Non-pigmented ciliary epithelial cell (primary cell): ENCODE measurements around a stretch of chr14.

DNA sequence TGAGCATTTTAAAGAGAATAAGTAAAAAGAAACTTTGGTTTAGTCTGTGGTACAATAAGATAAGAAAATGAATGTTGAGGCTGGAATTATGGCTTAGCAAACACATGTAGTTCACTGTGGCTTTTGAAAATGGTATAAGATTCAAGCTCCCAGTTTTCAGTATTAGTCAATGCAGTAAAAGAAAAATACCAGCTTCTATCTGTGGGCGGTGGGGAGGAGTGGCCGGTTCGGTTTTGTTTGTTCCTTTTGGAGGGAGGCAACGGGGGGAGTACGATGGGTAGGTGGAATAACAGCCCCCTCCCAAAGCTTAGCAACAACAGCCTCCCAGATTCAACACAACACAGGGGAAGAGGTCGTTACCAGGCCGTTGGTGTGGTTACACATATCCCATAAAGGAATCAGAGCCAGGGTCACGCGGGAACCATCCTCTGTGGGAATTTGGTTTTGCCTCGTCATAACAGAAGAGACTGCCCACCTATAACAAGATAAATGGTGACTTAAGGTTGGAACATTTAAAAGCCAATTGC lies 68.0 kb downstream of the SETD3 start:
- RRBS, result no CpG with 5 or more reads among the region's 10 CpGs

- RRBS, result no CpG with 5 or more reads among the region's 14 CpGs
These were observed 44.3 kb downstream of the SETD3 start for GRCh38 chr14:99436120-99436900.

- RRBS, result 81% methylated on average over 4 of the region's 40 CpGs
These were observed 29.0 kb downstream of the CCNK start for GRCh38 chr14:99509841-99510984.

- RRBS, result no CpG with 5 or more reads among the region's 20 CpGs
These were observed 32.5 kb downstream of the CCNK start for GRCh38 chr14:99513471-99514250.

DNA sequence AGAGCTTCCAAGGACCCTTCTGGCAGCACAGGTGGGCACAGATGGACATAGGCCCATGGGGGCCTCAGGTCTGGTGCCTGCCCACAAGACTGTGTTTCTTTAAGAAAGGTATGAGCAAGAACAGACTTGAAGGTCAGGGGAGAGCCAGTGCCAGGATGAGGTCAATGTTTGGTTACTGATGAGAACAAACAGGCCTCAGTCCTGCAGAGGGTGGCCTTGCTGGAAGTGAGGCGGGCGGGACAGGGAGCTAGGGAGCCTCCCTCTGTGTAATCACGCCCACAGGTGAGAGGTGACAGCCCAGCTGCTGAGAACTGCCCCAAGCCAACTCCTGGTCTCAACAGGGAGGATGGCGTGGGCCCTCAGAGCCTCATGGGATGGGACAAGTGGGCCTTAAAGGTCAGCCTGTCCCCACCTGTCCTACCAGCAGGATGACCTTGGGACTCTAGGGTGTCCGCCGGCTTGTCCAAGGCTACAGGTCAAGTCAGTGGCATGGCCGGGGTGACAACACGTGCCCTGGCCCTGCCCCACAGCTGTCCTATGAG lies 49.0 kb downstream of the CCDC85C start:
- RRBS, result no CpG with 5 or more reads among the region's 8 CpGs

- RRBS, result no CpG with 5 or more reads among the region's 6 CpGs
These were observed 10.0 kb downstream of the CCDC85C start for GRCh38 chr14:99593931-99594513.

GRCh38 chr14:99730482-99730975 lies 46.4 kb downstream of the CYP46A1 start:
- RRBS, result 3% methylated on average over 9 of the region's 28 CpGs

DNA sequence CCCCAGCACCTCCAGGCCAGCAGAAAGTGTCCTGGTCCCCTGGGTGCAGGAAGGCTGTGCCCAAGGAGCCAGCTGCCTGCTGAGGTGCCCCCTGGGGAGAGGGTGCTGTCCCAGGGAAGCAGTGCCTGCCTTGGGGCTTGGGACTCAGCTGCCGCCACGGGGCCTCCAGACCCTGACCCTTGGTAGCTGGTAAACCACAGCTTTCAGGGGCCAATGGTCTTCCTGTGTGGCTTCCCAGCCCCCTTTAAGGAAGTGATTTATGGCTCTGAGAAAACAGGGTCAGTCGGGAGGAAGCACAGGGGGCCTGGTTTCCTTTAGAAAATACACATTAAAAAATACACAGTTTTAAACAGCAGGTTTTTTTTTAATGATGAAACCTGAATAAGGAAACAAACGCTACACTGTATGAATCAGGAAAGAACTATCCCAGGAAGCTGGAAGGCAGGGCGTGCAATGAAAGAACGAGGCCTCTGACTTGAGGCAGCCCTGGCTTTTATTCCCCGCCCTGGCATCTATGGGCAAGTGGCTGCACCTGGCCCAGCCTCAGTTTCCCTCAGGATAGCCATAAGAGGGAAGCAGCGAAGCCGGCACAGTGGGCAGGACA lies 40.6 kb upstream of the EML1 start:
- RRBS, result no CpG with 5 or more reads among the region's 9 CpGs

GRCh38 chr14:99768149-99768414 lies 25.1 kb upstream of the EML1 start:
- RRBS, result no CpG with 5 or more reads among the region's 7 CpGs

- RRBS, result no CpG with 5 or more reads among the region's 14 CpGs
These were observed 7.6 kb downstream of the EVL start for GRCh38 chr14:100072729-100073365.

DNA sequence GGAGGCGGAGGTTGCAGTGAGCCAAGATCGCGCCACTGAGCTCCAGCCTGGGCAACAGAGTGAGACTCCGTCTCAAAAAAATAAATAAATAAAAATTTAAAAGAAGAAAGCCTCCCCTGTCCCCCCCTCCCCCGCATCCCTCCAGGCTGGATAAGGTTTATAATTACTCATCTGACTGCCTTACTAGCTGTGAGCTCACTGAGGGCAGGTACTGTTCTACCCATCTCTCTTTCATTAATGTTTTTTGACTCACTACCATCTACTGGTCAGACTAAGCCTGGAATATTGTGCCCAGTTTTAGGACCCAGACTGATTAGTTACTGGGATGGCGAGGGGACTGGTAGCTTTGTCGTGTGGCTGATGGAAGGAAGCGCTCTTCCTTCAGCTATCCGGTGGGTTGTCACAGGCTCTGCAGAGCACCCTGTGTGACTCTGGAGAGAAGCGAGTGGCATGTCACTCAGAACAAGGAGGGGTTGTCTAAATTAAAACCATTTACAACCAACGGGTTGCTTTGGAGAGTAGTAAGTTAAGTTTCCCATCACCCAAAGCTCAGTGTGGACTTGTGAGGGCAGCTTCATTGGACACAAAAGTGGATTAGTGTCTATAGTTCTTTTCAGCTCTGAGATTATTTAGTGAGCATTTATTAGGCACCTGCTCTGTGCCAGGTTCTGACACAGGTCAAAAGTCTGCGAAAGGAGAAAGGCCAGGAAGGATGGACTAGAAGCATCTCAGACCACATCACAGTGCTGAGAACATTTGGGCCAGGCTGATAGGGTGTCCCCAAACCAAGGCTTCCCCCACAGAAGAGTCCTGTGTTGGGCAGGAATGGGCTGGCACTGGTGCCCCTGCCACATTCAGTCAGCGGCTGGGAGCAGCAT lies 17.1 kb downstream of the EVL start:
- RRBS, result no CpG with 5 or more reads among the region's 13 CpGs

DNA sequence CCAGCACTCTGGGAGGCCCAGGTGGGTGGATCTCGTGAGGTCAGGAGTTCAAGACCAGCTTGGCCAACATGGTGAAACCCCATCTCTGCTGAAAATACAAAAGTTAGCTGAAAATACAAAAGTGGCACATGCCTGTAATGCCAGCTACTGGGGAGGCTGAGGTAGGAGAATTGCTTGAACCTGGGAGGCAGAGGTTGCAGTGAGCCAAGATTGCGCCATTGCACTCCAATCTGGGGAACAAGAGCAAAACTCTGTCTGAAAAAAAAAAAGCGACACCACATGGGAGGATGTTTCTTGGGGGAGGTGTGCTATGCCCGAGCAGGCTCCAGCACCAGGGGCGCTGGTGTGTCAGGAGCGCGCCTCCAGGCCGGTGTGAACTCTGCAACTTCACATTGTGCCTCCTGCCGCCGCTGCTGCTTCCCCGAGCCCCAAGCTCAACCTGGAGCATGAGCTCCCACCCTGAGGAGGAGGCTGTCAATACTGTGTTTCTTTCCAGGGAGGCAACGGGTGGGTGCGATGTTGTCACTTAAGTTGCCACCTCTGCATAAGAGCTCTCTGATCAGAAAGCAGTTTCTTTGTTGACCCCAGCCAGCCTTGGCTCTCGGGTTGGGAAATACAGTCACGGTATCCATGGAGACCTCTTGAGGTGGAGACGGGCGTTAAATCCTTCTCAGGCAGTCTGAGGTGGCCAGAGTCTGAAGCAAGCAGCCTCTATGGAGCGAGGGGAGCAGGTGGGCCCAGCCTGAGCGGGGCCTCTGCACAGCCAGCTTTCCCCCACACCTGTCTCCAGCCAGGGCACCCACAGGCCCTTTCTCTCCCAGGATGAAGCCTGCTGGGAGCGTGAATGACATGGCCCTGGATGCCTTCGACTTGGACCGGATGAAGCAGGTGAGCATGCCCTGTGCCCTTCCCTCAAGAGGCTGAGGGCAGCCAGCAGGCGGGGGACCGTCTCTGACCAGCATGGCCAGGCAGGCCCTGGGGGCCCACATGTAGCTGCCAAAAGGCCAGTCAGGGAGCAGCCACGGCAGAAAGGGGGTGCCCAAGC lies 18.8 kb downstream of the DEGS2 start:
- RRBS, result no CpG with 5 or more reads among the region's 25 CpGs

DNA sequence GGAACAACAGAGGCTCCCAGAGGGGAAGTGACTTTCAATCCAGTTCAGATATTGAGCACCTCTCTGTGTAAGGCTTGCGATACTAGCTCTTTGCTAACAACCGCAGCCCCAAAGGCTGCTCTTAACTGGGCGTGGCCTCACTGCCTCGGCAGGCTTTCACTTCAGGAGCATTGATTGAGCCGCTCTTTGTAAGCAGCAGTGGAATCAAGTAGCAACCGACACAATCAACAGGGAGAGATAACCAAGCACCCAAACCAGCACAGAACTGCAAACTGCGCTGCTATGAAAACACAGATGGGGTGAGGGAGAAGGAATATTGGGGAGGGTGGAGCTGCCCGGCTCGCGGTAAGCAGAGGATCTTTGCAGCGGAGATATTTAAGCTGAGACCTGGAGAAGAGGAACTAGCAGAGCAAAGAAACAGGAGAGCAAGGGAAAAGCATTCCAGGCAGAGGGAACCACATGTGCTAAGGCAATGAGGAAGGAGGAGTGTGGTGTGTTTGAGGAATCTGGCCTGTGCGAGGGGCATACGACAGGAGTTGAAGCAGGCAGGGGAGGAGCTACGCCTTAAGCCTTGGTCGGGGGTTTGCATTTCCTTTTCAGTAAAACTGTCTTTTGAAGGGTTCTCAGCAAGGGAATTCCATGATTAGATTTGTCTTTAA lies 17.3 kb upstream of the YY1 start:
- RRBS, result no CpG with 5 or more reads among the region's 15 CpGs

GRCh38 chr14:100234542-100234864 lies 4.4 kb upstream of the YY1 start:
- RRBS, result no CpG with 5 or more reads among the region's 4 CpGs

DNA sequence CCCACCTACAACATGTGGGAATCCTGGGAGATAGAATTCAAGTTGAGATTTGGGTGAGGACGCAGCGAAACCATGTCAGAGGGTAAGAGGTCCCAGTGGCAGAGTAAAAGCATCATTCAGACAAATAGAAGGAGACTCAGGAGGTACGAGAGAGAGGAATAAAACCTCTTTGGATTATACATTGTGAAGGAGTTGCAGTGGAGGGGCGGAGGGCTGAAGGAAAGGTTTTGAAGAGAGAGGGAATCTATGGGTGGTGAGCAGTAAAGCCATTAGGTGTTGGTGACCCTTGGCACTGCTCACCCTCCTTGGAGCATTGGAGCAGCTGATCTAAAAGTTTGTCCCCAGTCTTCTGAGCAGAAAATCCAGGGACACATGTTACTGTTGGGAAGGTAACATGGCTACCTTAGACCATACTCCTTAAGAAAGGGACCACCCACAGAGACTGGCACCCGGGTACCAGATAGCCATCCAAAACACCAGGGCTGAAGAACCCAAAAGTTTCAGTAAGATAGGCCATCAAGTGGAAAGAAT lies 27.3 kb downstream of the YY1 start:
- RRBS, result no CpG with 5 or more reads among the region's 5 CpGs

- RRBS, result 2% methylated on average over 25 of the region's 107 CpGs
These were observed 21.1 kb downstream of the SLC25A29 start for GRCh38 chr14:100284680-100286101.

DNA sequence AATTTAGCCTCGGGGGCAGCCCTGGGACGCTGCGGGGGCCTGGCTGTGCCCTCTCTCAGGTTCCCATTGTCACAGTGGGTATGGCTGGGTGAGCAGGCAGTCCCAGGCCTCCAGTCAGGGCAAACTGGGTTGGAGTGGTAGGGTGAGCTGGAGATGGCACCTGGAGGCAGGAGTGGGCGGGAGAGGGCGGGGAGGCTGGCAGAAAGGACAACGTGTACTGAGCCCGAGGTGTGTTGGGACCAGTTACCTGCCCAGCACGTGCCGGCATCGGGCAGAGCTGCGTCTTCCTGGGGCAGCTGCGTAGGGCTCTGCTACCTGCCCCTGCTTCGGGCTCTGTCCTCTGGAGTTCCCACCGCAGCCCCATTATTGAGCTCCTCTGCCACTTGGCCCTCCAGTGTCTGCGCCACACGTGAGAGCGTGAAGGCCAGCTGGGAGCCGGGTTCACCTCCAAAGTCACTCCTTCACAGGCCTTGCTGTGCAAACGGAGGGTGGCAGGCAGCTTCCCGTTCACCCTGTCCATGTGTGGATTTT lies 7.6 kb upstream of the SLC25A29 start:
- RRBS, result no CpG with 5 or more reads among the region's 20 CpGs

DNA sequence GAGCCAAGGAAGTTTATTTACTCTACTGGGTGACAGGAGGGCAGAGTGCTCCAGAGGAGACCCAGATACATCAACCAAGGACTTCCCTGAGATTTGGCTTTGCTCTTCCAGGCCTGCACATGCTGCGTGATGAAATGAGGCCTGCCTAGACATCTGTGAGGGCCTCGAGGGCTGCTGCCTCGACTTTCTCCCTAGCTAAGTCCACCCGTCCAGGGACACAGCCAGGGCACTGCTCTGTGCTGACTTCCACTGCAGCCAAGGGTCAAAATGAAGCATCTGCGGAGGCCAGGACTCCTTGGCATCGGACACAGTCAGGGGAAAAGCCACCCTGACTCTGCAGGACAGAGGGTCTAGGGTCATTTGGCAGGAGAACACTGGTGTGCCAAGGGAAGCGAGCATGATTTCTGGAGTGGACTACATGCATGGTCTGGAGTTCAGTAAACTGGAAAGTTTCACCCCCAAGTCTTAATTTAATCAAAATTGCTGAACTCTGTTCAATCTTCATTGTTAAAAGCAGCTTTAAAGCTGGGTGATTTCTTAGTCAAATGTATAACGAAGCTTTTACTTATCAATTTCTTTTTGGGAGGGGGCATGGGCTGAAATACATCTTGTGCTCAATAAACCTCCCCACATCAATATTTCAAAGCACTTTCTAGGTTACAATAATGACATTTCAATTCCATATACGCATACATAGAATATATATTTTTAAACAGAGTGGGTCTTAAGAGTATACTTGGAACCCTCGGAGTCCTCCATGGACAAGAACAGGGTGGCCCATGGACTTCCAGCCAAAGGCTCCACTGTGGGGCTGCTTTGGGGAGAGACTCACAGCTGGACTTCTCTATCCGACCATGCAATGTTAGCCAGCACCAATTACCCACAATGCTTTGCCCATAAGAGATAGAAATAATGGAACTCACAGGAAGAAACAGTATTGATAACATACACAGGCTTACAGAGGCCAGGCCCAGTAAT lies 10.9 kb downstream of the SLC25A47 start:
- RRBS, result no CpG with 5 or more reads among the region's 11 CpGs

- RRBS, result no CpG with 5 or more reads among the region's 4 CpGs
These were observed 48.8 kb downstream of the WDR25 start for GRCh38 chr14:100425025-100425557.

- RRBS, result no CpG with 5 or more reads among the region's 1 CpG
These were observed 58.0 kb downstream of the WDR25 start for GRCh38 chr14:100434246-100434655.